Tongue (tissue), 2 donors: Measurements from ENCODE around the gene RAD23B.

GRCh38 chr9:105655885-105656524 lies 6.3 kb upstream of the TAL2 start:
- RAMPAGE, long total RNA: start-site peak on the plus strand at chr9:105656240-105656326, 38 and 30 reads in 2 replicates

- RAMPAGE, long total RNA: no peak
Observed at GRCh38 chr9:106575865-106576205, 287.1 kb upstream of the ZNF462 start.

GRCh38 chr9:106698247-106698684 lies 164.7 kb upstream of the ZNF462 start:
- RAMPAGE, long total RNA: no peak

DNA sequence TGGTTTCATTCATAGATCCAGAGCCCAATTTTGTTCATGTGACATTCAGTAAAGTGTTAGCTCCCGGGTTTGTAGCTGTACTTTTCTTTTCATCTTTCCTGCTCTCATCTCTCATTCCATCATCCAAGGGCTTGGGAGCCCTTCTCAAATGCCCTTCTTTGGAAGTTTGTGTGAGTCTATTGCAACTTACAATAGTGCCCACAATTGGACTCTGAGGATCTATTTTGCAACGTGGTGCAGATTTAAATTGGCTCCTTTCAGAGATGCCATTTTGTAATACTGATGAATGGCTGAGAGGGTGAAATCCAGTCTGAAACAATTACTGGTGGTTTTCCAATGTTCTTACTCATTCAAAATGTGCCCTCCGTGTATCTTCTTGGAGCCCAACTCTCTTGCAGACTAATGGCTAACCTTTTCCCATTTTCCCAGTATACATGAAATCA lies 6.0 kb downstream of the ZNF462 start:
- RAMPAGE, long total RNA: no peak

DNA sequence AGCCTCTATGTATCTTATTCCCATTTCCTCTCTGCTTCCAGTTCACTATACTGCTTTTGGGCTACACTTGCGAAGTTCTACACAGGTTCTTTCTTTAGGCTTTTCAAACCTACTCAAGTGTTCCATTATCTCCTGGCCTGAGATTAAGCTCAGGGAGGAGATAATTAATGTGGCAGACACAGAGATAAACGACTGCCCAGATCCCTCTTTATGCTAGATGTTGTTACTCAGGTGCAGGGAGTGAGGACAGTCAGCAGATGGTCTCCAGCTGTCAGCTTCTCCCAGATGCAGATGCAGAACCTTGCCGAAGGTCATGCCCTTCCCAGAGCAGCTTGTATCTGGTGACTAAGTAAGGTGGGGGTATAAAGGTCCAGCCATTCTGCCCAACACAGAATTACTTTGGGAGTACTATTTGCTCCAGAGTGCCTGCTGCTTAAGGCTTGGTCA lies 166.2 kb downstream of the ZNF462 start:
- RAMPAGE, long total RNA: no peak

DNA sequence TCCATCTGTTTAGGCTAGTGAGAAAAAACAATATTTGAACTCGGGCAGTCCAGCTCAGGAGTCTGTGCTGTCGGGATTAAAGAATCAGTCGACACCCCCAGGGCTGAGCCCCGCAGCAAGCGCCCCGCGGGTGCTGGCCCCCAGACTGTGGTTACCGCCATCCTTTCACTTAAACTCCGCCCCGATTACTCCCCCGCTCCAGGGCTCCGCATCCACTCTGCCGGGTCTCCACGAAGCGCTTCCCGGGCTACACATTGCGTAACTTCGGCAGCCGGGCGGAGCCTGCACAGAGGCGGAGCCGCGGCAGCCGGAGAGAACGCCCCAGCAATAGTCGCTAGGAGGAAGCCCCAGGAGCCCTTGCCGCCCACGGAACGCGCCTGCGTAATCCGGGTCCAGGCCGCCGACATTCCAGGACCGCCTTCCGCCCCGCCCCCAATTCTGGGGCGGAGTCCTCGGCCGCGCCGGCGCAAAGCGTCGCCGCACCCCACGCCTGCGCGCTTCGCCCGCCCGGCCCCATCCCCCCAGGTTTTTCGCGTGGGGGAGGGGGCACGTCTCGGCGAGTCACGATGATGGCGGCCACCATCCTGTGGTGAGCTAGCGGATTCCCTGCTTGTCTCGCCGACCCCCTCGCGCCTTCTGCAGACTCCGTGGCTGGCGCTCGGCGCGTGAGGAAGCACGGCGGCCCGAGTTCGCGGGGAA lies at the start of gene RAD23B:
Gene RAD23B, plus strand, starts transcription at position 559 of the 699 bp plus-strand sequence.
- RAMPAGE, long total RNA: no peak

- RAMPAGE, long total RNA: no peak
Observed at GRCh38 chr9:107363543-107364242, 80.6 kb downstream of the RAD23B start.

DNA sequence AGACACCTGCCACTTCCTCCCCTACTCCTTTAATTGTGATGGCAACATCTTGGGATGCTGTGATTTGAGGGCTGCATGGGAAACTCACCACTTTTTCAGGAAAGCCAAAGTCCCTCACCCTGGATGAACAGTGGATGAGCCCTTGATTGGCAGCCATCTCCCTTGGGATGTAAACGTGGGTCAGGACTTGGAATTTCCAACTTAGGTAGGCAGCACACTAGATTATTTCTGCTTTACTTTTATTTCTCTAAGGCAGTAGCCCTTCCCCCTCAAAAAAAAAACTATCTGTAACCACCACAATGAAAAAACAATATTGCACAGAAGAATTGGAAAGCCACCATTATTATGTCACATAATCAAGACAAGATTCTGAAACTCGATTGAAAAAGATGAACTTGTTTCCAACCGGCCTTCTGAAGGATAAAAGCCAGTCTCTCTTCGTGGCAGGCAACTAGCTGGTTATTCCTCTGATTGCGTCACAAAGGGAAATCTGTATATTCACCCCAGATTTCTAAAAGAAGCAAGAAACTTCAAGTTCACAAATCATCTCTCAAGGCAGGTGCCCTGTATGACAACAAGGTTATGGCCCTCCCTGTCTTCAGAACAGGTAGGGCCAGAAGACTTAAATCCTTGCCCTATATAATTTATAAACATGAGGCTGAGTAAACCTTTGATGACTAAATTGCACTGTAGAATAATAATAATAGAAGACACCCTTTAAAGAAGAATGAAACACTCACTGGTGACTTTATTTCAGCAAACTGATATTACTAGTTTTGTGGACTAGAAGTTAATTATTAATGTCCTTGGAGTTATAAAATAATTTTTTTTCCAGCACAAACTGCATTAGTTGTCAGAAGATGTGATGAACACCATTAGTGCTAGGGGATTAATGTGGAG lies 2.8 kb upstream of the KLF4 start:
- RAMPAGE, long total RNA: no peak

GRCh38 chr9:107577078-107577685 lies 87.6 kb upstream of the KLF4 start:
- RAMPAGE, long total RNA: no peak

DNA sequence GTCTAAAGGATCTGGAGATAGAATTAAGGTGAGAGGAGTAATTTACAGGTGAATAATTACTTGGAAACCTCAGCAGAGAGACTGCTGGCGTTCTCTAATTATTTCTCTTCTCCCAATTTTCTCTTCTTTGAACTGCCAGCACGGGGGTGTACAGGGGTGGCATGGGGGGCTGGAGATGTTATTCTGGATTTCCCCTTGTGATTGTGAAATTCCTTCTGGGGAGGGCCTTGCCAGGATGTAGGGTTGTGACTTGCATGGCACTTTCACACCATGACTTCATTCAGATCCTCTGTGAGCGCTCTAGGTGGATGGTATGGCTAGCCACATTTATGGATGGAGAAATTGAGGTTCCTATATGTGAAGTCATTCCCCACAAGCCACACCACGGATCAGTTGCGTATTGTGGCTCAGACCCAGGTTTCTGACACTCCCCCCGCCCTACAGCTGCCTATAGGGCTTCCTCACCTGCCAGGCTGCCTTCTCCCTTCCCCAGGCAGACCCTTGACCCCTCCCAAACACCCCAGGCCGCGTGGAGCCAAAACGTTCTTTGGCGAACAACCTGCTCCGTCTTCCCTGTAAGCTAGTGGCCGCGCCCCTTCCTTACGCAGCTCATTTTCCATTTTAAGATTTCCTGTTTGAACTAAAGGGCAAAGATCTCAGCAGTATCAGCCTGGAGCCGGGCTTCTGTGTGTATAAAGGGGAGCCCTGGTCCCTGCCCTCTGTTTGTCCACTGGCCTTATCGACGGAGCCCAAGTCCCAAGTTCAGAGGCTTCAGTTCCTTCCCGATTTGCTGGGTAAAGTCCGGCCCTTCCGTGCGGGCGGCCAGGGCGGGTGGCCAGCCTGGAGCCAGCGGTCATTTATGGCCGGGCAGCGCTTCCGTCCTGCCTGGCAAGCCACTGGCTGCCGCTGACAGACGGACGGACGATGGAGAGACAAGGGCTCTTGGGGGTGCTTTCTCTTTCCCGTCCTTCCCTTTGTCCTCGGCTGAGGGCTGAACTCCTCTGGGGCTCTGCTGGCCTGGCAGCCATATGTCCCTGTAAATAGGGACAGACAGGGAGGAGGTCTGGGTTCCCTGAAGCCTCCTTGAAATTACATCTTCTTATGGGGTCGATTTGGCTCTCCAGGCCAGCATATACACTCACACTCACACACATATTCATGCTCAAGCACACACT lies 97.9 kb upstream of the KLF4 start:
- RAMPAGE, long total RNA: no peak

- RAMPAGE, long total RNA: no peak
Observed at GRCh38 chr9:107676079-107676502, 186.5 kb upstream of the KLF4 start.

GRCh38 chr9:107750622-107751020 lies 261.1 kb upstream of the KLF4 start:
- RAMPAGE, long total RNA: no peak

- RAMPAGE, long total RNA: no peak
Observed at GRCh38 chr9:107820321-107820785, 330.8 kb upstream of the KLF4 start.

GRCh38 chr9:108093959-108094617 lies 604.5 kb upstream of the KLF4 start:
- RAMPAGE, long total RNA: no peak

DNA sequence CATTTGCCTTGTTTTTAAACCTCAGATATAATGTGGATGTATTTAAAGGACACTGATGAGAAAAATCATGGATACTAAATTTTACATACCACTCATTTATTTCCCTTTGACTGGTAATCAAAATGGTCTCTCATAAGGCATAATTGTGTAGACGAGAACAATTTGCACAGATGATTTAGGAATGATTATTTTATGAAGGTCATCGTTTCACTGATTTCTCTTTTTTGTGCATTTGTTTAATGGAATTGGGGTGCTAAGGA lies 633.9 kb downstream of the ACTL7B start:
- RAMPAGE, long total RNA: no peak

DNA sequence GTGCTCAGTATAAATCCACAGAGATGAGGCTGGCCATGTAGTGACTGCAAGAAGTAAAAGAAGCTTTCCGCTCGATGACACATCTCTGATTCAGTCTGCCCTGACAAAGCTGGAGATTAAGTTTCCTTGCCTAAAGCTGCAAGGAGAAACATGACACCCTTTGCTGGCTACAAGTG lies 304.5 kb downstream of the ACTL7B start:
- RAMPAGE, long total RNA: no peak

- RAMPAGE, long total RNA: no peak
Observed at GRCh38 chr9:108783648-108784247, 72.0 kb downstream of the ACTL7B start.

DNA sequence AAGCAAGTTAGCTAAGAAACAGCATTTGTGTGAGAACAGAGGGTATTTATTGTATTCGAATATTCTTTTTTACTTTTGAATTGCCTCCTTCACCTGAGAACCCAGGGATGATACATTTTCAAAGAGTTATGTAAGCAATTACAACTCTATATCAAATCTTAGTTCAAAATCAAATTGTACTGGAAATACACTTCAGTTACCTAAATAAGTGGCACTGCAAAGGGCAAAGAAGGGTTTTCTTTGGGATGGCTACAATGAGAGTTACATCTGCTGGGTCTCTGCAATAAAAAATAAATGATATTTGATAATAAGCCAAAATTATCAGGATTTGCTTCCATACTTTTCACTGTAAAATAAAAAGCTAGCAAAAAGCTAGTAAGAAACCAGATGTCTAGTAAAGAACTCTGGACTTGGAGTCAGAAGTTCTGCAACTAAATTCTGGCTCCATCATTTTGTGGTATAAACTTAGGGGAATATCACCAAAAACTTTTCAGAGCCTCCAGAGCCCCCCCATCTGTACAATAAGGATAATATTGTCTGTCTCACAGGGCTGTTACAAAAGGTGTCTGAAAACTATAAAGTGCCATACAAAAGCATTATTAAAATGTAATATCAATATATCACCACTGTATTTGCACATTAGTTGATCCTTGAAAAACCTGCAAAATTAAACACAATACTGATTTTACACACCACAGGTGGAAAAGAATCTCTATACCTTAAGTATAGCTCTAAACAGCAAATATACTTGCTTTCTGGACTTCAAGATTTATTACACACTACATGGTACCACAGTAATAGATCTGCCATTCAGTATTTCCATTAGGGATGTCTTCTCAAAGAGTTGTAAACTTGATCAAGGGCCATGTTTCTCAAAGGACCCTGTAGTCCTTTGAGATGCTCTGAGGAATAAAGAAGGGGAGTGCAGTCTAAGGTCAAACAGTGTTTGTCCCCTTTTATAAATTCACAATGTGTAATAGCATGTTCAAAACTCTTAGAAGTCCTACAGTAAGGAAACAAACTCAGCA lies 2.2 kb upstream of the CTNNAL1 start:
- RAMPAGE, long total RNA: no peak

DNA sequence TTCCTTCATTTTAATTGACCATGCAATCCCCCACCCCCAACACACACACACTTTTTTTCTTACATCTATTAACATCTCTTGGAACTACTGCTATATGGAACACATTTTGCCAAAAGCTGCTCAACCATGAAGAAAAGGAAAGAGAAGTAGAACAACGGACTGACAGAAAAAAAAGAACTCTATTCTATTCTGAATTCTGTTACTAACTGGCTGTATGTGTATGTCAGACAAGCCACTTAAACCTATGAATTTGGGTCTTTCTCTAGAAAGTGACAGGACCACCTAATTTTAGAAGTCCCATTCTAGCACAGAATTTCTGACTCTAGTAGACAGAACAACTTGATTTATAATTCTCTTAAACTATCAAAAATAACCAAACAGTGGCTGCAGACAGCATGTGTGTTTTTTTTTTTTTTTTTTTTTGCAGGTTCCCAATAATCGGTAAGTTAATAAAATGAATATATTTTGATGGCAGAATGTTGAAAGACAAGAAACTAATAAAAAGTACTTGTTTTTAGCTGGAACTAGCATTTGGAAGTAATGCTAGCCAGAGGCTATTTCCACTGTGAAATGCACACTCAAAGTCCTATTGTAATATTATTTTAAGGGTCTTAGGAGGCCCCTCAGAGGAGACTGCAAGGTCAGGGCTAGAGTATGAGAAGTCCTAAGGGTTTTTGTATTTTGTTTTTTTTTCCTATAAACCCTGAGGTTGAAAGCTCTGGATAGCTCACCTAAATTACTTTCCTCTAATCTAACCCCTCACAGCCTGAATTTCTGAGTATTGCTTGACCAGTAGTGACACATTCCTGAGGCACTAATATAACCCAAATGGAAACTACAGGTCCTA lies 3.2 kb upstream of the CTNNAL1 start:
- RAMPAGE, long total RNA: no peak

DNA sequence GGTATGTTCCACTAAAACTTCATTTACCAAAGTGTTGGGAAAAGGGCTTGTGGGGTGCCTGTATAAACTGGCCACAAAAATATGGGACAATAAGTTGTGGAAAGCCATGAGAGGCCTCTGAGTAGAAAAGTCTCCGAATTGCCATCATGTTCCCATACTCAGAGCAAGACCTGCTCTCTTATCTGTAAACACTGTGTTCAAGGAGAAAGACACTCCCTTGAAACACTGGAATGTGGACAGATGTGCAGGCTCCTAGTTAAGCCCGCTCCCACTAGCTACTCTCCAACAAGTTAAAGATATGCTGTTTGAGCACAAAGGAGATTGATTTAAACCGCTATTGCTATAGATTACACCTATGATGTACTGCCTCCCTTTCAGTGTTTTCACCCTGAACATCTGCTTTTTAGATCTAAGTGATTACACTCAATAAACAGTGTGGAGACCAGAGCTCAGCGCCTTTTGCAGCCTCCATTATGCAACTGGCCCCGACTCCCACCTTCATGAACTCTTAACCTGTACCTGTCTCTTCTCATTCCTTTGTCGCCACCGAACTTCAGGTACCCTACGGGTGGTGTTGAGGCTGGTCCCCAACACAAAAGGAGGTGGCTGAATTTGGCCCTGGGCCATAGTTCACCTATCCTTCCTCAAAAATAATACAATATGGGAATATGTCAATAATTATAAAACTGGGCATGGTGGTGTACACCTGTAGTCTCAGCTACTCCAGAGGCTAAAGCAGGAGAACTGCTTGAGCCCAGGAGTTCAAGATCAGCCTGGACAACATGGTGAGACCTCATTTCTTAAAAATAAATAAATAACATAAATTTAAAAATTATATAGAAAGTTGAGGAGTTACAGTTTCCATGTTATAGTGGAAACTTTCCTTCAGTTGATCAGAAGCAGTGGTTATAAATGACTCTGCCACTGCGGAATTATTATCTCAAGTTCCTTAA lies 47.4 kb downstream of the TMEM245 start:
- RAMPAGE, long total RNA: no peak